OCI-LY7 (cell line): Measurements from ENCODE around the gene TUBA3E.

- PRO-cap: no peak
- RAMPAGE, long total RNA: no peak
Measured at GRCh38 chr2:127627999-127628504, 17.9 kb upstream of the GPR17 start.

- PRO-cap: no peak
- RAMPAGE, long total RNA: no peak
Measured at GRCh38 chr2:127631013-127632355, 14.5 kb upstream of the GPR17 start.

GRCh38 chr2:127647380-127648398 is 1.7 kb downstream of the GPR17 start:
- PRO-cap: no peak
- RAMPAGE, long total RNA: no peak

DNA sequence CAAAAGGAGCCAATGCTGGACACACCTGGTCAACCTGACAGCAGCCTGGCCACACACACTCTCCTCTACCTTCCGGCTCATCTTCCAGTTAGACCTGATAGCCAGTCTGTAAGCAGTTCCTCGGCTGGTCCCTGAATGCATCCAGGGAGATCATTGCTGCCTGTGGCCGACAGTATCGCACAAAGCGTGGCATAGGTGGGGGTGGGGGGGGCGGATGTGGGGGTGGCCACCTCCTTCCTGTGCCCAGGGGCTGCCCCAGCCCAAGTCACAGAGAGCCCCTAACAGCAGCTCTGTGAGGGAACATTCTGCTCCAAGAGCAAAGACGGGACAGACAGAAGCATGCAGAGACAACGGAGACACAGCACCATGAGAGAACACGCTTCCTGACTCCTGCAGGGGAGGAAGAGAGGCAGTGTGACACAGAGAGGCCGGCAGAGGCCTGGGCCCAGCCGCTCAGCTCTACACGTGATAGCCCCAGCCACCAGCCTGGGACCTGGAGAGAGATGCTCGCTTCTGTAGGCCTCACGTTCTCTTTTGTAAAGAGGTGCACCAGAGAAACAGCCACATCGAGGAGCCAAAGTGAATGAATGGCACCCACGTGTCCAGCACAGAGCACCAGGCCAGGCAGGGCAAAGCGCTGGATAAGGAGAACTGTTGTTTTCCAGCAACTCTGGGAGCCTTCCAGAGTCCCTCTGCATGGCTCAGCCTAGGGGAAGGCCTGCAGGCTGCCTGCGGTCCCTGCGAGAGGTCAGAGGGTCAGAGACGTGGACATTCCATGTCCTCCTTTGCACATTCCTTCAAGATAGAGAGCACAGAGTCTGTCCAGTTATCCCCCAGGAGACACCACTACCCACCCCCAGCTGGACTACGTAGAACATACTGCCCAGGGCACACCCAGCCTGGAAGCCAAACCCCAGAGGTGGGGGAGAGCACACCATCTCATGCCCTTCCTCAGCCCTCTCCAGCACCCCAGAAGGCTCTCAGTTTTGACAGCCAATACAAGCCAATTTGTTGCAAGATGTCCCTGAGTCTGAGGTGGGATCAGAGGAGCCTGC is 14.3 kb downstream of the LIMS2 start:
- PRO-cap: no peak
- RAMPAGE, long total RNA: no peak

GRCh38 chr2:127859705-127860093 is 1.7 kb upstream of the POLR2D start:
- PRO-cap: no peak
- RAMPAGE, long total RNA: no peak

DNA sequence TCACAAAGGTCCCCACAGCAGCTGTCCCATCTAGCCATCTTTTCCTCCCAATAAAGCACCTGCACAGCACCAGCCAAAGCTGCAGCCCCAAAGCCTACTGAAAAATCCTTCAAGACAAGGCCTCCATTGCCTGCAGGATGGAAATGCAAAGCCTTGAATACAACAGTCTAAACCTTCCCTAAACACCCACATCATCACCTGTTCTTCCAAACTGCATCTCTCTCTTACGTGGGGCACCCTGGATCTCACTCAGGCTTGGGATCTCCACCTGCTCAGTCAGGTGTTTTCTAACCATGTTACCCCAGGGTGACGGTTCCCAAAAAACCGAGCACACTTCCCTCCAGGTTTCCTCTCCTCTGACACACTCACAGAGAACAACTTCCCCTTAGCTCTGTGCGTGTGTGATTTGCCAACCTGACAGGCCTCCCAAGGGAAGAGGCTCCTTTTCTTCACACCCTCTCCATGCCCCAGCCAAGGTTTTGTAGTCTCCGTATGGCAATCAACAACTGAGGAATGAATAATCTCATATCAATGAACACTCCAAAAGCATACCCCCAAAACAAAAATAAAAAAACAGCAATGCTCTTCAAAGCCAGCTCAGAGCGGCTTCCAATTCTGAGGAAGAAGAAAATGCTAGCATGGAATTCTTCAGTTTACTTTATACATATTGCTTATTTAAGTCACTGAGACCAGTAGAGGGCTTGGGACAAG is 13.0 kb downstream of the AMMECR1L start:
- PRO-cap: no peak
- RAMPAGE, long total RNA: no peak

DNA sequence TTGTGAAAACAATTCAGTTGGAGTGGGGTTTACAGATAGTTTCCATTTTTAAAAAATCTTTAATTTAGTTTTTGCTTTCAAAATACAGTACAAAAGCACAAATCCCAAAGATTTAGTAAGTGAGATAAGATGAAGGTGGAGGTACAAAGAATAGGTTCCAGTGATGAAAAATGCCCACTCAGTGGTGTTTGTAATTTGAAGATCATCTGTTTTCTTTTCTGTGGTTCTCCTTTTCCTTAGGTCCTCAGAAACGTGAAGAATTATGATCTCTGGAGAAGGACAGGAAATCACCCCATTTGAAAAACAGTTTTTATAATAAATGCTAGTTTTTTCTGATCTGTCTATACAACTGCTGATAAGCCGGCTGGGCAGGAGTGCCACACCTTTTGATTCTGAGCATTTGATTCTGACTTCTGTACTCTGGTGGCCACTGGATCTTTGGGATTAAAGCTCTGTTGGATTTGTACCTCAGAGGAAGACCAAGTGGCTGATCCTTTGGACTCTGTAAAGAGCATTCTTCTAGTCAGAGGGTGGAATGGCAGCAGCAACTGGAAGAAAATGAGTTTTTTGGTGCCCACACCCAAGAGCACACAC is 98.6 kb downstream of the UGGT1 start:
- PRO-cap: no peak
- RAMPAGE, long total RNA: no peak

- PRO-cap: no peak
- RAMPAGE, long total RNA: no peak
Measured at GRCh38 chr2:128232515-128232930, 86.1 kb downstream of the HS6ST1 start.

GRCh38 chr2:128289453-128290214 is 29.0 kb downstream of the HS6ST1 start:
- PRO-cap: no peak
- RAMPAGE, long total RNA: no peak

DNA sequence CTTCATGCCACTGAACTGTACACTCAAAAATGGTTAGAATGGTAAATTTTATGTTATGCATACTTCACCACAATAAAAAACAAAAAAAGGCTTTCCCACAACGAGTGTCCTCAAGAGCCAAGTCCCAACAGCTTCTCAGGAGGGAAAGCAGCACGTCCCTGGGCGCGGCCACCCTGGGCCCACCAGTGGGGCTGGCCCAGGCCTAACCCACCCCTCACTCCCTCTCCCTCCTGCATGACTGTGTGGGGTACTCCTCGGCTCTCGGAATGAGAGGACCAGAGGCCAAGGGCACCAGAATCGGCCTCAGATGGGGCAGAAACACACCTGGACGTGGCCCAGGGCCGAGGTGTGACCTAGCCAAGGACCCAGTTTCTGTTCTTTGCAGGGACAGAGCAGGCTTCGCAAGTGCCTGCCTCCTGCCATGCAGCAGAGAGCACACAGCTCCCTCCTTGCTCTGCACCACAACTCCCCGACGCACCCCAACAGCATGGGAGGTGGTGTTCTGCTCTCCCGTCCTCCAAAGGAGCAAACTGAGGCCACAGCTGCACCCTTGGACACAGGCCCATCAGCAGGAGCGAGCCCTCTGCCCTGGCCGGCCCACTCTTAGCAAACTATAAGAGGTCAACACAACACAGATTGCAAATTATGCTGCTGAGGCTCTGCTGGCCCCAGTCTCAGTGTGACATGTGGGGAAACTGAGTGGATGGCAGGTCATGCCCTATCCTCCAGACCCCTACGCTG is 19.7 kb downstream of the HS6ST1 start:
- PRO-cap: no peak
- RAMPAGE, long total RNA: no peak

DNA sequence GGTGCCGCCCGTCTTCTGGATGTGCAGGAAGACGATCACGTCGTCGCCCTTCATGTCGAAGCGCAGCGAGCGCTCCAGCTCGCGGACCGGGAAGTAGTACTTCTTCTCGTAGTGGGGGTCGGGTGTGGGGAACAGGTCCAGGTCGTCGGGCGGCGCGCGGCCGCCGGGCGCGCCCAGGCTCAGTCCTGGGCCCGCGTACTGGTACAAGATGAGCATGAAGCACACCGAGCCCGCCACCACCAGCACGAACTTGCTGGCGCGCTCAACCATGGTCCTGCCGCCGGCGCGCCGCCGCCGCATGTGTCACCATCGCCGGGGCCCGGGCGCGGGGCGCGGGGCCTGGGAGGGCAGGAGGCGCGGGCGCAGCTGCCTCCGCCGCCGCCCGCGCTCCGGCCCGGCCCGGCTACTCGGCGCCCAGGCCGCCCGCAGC is 389 bp downstream of the HS6ST1 start:
- PRO-cap: no peak
- RAMPAGE, long total RNA: no peak

DNA sequence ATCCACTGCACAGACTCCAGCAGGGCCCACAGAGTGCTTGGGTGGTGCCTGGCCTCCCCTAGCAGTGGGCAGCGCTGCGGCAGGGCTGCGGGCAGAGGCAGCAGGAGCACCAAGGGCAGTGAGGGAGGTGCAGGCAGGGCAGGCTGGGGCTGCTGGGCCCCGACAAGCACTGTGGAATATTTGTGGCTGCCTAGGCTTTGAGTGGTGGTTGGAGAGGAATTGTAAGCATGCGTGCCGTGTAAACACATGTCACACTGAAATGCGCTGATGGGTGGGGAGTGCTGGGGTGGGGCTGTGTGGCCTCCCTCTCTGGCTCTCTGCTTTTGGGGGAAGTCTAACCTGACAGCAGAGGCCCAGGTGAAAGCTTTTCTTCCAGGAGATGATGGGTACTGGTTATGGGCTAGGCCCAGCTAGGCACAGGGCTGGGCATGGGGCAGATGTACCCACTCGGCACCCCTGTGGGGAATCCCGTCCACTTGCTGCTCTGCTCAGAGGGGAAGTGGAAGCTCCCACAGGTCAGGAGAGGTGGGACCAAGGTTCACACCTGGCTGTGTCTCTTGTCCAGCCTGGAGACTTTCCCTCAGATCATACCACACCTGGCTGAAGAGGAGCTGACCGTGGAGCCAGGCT is 55.6 kb upstream of the HS6ST1 start:
- PRO-cap: no peak
- RAMPAGE, long total RNA: no peak

GRCh38 chr2:128378998-128379706 is 60.5 kb upstream of the HS6ST1 start:
- PRO-cap: no peak
- RAMPAGE, long total RNA: no peak

DNA sequence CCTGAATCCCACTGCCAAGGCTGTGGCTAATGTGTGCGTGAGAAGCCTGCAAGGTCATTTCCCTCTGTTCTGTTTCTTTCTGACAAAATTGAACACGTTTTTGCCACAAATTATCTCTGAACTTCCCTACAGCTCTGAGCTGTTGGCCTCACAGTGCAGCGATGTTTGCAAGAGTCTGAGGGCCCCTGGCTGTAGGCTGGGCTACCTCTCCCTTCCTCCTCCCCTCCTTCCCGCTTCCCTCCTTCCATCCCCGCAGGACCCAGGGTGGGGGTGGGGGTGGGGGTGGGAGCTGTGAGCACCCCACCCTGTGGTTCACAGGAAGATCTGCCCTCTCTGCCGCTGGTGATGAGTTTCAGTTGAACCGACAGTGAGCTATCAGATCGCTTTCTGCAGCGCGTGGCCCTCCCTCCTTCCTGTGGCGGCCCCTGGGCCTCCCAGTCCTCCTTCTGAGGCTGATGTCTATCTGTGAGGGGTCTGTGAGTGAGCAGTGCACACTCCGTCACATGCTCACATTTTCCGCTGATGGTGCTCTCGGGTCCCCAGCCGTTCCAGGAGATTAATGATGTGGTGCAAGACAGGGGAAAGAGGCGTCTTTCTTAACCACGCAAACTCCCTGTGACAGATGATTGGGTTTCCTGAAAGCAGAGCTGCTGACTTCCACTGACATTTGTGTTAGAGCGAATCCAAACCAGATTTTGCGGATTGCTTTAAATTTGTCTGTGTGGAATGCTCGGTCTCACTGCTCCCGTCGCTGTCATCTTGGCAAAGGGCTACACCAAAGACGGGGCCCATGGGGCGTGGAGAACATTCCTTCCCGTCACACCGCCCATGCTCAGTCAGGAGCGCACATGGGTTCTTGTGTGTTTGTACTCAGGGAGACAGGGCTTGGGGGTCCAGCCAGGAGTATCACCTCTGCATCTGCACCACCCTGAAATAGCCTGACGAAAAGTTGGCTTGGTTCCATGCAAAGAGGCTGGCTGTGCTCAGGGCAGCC is 154.5 kb upstream of the HS6ST1 start:
- PRO-cap: no peak
- RAMPAGE, long total RNA: no peak

- PRO-cap: no peak
- RAMPAGE, long total RNA: no peak
Measured at GRCh38 chr2:128623921-128624354, 305.3 kb upstream of the HS6ST1 start.

GRCh38 chr2:129607101-129607488 is 372.4 kb upstream of the RAB6C start:
- PRO-cap: no peak
- RAMPAGE, long total RNA: no peak

- PRO-cap: no peak
- RAMPAGE, long total RNA: no peak
Measured at GRCh38 chr2:129827222-129828143, 152.0 kb upstream of the RAB6C start.

DNA sequence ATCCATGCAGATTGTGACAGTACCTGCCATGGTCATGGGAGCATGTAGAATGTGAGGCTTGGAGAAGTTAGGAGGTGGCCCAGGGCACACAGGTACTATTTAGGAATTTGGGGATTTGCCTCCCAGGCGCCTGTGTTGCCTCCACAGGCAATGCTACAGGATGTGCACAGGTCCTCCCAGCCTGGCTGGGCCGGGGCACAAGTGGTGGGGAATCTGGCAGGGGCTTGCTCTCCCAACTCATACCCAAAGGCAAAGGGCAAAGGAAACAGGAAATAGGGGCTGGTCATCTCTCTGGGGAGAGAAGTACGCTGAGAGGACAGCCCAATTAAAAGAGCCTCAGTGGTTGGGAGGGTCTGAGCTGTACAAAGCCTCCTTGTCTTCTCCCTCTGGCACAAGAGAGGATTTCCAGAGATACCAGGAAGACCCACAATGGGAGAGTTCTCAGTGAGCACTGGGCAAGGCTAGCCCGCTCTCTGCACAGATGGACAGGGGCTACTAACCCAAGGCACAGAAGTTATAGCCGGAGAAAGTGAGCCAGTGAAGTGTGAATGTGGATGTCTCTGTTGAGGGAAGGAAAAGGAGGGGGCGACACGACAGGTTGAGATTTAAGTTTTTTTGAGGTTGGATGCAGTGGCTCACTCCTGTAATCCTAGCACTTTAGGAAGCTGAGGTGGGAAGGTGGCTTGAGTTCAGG is 40.5 kb upstream of the RAB6C start:
- PRO-cap: no peak
- RAMPAGE, long total RNA: no peak

DNA sequence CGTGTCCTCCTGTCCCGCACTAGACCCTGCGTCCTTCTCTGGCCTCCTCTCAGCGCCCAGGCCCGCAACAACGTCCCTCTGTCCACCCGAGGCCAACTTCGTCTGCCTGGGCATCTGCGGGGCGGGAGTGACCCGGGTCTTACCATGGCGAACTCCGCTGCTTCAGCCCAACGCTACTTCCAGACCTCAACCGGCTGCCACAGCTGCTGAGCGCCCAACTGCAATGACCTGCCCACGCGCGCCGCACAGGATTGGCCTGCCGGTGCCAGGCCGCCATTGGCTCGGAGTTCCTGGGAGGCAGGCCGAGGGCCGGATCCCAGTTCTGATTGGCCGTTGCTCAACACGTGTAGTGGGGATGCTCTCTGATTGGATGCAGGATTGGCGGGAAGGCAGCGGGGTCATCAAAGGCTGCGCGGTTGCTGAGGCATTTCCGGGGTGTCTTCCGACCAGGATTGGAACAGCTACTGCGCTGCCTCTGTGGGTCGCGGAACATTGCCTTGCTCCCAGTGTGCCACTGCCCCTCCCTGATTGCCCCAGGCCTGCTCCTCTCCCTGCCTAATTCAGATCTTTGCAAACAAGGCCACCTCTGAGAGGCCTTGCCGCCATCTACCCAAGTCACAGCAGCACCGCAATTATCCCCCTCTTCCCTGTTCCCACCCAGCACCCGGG is at the start of gene TUBA3E:
Gene TUBA3E (minus strand): TSS at position 225 of the 669 bp plus-strand sequence.
- PRO-cap: no peak
- RAMPAGE, long total RNA: no peak

- PRO-cap: no peak
- RAMPAGE, long total RNA: no peak
Measured at GRCh38 chr2:130336944-130337815, 4.8 kb downstream of the CCDC115 start.